Measurements from ENCODE around the gene TMED8.

GRCh38 chr14:76960008-76960283, 68.6 kb downstream of the IRF2BPL start:
- PRO-cap: no peak
CAGE:
- cytosol, long polyA plus RNA: no peak
- long polyA plus RNA: no peak
- nucleus, long polyA plus RNA: no peak

- PRO-cap: no peak
CAGE:
- cytosol, long polyA plus RNA: no peak
- long polyA plus RNA: no peak
- nucleus, long polyA plus RNA: no peak
These were observed 12.6 kb upstream of the IRF2BPL start for GRCh38 chr14:77041104-77041591.

DNA sequence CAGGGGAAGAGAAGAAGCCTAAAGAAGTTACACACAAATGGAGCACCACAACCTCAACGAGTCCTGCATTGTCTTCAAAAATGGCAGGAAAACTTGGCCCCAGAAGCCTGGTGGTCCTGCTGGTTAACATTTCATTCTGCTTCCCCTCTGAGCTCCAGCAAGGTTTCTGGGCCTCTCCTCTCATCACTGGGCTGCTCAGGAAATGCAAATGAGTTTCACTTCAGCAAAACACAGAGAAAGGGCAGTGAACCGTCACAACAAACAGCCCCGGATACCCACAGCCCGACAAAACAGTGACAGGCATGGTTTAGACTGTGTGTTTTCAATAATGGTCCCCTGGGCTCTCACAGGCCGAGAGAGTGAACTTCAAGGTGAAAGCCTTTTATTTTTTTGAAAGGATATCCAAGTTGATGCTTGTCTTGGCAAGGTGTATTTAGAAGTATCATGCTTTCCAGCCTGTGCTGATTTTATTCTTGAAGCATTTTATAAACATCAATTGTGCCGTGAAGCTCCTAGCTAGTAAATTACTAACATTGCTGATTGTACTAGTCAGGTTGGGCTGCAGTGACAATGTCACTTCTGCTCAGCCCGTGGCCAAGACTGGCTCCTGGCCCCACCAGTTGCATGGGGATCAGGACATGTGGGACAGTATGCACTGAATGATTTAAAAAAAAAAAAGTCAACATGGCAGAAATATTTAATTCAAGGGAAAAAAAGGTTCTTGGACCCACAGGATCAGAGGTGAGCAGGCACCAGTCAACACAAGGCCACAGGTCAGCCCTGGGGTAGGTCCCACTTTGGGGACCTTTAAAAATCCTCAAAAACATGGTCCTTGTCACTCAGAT, 20.0 kb downstream of the ZDHHC22 start:
- PRO-cap: no peak
CAGE:
- cytosol, long polyA plus RNA: no peak
- long polyA plus RNA: no peak
- nucleus, long polyA plus RNA: no peak

DNA sequence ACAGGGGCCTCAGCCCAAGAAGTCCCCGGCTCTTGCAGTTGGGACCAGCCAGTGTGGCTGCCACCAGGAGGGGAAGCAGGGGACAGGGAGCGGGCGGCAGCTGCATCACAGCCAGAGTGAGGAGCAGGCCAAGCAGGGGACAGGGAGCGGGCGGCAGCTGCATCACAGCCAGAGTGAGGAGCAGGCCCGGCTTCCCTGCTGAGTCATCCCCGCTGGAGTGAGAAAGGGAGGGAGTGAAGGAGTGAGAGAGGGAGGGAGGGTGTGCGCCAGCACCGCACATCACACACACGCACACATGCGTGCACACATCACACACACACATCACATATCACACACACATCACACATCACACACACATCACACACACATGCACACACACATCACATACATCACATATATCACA, 16.6 kb upstream of the ZDHHC22 start:
- PRO-cap: no peak
CAGE:
- cytosol, long polyA plus RNA: no peak
- long polyA plus RNA: no peak
- nucleus, long polyA plus RNA: no peak

GRCh38 chr14:77318022-77318432, 2.7 kb downstream of the POMT2 start:
- PRO-cap: no peak
CAGE:
- cytosol, long polyA plus RNA: no peak
- long polyA plus RNA: no peak
- nucleus, long polyA plus RNA: no peak

DNA sequence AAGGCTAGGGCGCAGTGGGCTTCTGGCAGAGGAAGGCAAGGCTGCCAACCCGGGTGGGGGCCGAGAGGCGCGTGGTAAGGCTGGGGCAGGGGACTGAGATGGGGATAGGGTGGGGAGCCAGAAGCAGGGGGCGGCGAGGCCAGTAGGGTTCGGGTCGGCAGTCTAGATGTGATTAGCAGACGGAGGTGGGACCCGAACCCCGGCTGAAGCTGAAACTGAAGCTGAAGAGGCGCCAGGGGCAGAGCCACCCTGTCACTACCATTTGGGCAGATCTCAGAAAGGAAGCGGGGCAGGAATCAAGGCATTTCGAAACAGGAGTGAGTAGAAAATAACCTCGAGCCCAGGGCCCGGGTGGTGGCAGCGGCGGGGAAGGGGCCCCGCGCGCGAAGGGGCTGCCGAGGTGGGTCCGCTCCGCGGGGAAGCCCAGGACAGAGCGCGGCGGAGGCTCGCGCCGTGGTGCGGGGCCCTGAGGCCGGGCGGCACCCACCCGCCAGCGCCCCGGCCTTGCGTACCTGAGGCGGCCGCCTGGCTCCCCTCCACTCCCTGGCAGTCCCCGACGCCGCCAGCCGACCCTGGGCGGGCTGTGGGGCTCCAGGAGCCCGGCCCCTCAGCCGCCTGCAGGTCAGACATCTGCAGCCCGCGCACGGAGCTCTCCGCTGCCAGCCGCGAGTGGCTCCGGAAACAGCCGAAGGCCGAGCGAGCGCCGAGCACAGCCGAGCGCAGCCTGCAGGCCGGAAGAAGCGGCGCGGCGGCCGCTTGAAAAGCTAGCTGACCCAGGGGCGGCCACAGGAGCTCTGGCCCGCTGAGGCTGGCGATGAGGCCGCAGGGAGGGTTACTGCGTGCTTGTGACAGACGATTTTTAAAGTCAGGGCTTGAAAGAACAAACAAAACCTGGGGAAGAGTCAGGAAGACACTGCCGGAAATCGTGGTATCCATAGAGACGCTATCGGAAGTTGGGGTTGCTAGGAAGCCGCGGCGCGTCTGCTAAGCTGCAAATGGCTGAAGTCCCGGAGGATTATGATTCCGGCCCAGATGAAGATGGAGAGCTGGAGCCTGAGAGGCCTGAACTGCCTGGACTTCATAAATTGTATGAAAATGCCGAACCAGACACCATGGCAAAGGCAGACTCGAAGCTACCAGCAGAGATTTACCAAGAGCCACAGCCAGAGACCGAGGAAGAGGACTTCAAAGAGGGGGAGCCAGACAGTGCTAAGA, at the start of gene TMED8:
Gene TMED8 (minus strand): TSS at position 671 of the 1,215 bp plus-strand sequence.
- PRO-cap: bidirectional peak, plus-strand start at position 662 of the sequence, minus-strand start at position 671 of the sequence
CAGE:
- cytosol, long polyA plus RNA: no peak
- long polyA plus RNA: no peak
- nucleus, long polyA plus RNA: no peak

DNA sequence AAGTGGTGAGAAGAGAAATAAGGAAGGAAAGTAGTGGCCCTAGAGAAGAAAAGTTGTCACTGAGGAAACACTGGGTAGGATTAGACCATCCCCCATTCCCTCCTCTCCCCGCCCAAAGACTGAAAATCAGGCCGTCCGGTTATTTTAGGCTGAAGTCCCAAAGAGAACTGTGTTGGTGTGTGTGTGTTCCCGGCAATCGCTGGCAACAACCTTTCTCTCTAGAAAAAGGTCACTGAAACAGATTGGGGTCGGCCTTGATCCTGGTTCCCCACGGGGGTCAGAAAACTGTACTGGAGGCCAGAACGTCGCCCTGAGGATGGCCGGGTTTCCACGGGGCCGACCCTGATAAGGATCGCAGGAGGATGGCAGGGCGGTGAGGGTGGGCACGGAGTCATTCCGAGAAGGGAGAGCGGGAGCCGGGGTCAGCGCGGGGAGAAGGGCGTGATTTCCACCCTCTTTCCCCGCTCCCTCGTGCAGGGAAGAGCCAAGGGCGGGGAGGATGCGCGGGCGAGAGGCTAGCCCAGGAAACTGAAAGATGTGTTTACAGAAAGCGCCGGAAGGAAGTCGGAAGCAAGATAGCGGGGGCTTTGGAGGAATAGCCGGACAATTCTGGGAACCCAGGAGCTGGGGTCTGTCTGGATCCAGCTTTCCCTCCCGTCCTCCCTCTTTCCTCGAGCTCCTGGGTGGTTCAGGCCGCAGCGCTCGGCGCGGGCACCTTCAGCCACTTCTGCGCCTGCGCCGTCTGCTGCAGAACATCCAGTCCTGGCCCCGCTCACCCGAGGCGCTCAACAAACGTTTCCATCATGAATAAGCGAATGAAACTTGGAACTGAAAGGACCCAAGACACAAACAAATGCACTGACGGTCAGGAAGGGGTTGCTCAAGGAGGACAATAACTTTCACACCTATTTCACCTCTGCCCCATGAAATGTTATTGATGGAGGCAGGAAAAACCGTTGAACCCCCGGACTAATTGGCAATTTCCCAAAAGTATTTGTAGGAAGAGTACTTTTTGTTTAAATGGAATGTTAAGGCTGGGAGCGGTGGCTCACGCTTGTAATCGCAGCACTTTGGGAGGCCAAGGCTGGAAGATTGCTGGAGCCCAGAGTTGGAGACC, 25.4 kb upstream of the SPTLC2 start:
- PRO-cap: no peak
CAGE:
- cytosol, long polyA plus RNA: no peak
- long polyA plus RNA: no peak
- nucleus, long polyA plus RNA: no peak

DNA sequence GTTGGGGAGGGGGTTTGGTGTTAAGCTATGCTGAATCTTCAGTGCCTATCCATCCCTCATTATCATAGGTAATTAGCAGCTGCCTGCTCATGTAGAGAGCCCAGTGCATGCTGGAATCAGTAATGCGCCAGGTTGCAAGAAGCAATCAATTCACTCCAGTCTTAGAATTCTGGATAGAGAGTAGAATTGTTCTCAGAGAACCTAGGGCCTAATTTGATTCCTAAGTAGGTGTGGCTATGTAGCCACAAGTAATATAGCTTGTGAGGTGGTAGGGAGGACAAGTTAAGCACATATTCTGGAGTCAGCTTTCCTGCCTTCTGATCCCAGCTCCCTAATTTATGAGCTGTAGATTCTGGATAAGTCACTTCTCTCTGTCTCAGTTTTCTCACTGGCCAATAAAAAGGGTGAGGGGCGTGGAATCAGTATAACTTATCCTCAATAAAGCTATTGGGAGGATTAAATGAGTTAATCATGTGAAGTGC, 2.9 kb upstream of the SNW1 start:
- PRO-cap: no peak
CAGE:
- cytosol, long polyA plus RNA: no peak
- long polyA plus RNA: no peak
- nucleus, long polyA plus RNA: no peak

DNA sequence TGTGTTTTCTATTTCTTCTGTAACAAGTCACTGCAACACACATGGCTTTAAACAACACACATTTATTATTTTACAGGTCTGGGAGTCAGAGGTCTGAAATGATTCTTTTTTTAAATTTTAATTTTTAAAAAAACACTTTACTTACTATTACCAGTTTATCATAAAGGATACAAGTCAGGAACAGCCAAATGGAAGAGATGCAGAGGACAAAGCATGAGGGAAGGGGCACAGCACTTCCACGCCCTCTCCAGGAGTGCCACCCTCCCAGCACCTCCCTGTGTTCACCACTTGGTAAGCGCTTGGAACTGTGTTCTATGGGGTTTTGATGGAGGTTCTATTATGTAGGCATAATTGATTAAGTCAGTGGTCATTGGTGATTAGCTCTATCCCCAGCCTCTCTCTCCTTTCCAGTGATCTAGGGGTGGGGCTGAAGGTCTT, 69.7 kb upstream of the NRXN3 start:
- PRO-cap: no peak
CAGE:
- cytosol, long polyA plus RNA: no peak
- long polyA plus RNA: no peak
- nucleus, long polyA plus RNA: no peak

DNA sequence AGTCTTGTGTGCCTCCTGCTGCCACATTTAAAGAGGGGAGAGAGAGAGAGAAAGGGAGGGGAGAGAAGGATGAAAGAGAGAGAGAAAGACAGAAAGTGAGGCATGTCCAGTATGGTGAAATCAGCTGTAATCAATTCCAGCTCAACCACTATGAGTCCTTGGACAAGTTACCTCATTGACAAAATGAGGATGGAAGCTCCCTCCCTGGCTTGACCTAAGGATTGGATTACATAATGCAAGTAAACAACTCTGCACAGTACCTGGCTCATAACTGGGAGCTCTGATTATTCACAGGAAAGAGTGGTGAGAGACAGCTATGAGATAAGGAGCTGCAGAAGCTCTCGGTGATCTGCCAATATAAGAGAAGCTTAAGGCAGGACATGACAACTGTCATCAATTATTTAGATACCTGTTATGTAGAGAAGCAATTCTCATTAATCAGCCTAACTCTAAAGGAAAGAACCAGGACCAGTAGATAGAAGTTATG, 791.7 kb downstream of the DIO2 start:
- PRO-cap: bidirectional peak, plus-strand start at position 287 of the sequence, minus-strand start at position 153 of the sequence
CAGE:
- cytosol, long polyA plus RNA: no peak
- long polyA plus RNA: no peak
- nucleus, long polyA plus RNA: no peak

GRCh38 chr14:79861340-79862544, 349.6 kb downstream of the DIO2 start:
- PRO-cap: no peak
CAGE:
- cytosol, long polyA plus RNA: no peak
- long polyA plus RNA: no peak
- nucleus, long polyA plus RNA: no peak

- PRO-cap: no peak
CAGE:
- cytosol, long polyA plus RNA: no peak
- long polyA plus RNA: no peak
- nucleus, long polyA plus RNA: no peak
These were observed 99.7 kb upstream of the DIO2 start for GRCh38 chr14:80310981-80311422.

GRCh38 chr14:81164152-81164653, 56.6 kb downstream of the GTF2A1 start:
- PRO-cap: no peak
CAGE:
- cytosol, long polyA plus RNA: no peak
- long polyA plus RNA: no peak
- nucleus, long polyA plus RNA: no peak

DNA sequence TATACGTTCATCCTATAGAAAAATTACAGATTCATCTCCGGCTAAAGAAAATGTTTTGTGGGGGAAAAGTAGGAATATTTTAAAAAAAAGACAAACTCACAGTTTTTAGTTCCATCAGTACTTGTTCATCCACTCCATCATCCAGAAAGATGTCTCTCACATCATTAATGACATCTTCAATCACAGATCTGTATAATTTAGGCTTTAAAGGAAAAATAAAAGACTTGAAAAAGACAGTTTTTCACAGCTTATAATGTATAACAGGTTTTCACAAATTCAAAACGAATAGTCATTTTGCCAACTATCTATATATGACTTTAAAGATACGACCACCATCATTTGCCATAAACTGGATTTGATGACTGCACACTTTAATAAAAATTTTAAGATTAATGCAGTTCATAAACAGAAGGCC, 4.4 kb downstream of the GTF2A1 start:
- PRO-cap: no peak
CAGE:
- cytosol, long polyA plus RNA: no peak
- long polyA plus RNA: no peak
- nucleus, long polyA plus RNA: no peak

GRCh38 chr14:81303165-81303887, 82.6 kb upstream of the GTF2A1 start:
- PRO-cap: no peak
CAGE:
- cytosol, long polyA plus RNA: no peak
- long polyA plus RNA: no peak
- nucleus, long polyA plus RNA: no peak

- PRO-cap: no peak
CAGE:
- cytosol, long polyA plus RNA: no peak
- long polyA plus RNA: no peak
- nucleus, long polyA plus RNA: no peak
These were observed 1358.6 kb upstream of the FLRT2 start for GRCh38 chr14:84171368-84171696.

- PRO-cap: no peak
CAGE:
- cytosol, long polyA plus RNA: no peak
- long polyA plus RNA: no peak
- nucleus, long polyA plus RNA: no peak
These were observed 805 bp upstream of the FLRT2 start for GRCh38 chr14:85528907-85529771.

DNA sequence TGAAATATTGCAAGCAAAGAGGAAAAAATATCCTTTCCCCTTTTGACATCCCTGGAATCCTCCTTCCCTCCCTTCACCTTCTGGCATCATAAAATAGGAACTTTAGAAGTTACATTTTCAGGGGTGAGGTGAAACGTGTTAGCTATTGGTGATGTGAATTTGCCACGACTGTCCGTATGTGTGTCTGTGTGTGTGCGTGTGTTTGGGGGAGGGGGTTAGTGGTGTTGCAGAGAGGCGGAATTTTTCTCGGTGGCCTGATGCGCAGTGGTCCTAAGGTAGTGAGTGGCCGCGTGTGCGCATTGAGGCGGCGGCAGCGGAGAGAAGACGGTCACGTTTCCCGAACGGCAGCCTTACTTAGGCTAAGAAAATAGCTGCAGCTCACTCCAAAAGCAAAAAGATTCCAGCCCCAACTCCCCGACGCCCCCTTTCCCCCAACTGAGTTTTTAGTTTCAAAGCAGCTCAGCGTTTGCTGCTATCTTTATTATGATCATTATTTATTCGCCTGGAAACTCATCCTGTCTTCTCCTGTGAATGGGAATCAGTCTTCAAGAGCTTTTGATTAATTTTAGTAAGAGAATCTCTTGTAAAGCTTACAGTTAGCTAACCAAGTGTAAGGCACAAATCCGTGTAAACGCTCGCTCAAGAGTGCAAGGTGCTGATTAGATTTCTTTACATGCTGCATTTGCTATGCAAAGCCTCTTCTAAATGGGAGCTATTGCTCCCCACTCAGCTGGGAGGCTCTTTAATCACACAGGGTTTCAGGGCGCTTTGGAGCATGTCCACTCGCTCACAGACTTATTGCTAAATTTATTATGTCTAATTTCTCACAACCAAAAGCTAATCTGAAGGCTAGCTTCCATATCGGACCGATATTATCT, 4.7 kb downstream of the FLRT2 start:
- PRO-cap: no peak
CAGE:
- cytosol, long polyA plus RNA: no peak
- long polyA plus RNA: no peak
- nucleus, long polyA plus RNA: no peak

GRCh38 chr14:85599797-85600599, 70.1 kb downstream of the FLRT2 start:
- PRO-cap: no peak
CAGE:
- cytosol, long polyA plus RNA: no peak
- long polyA plus RNA: no peak
- nucleus, long polyA plus RNA: no peak

GRCh38 chr14:85735046-85735357, 205.1 kb downstream of the FLRT2 start:
- PRO-cap: no peak
CAGE:
- cytosol, long polyA plus RNA: no peak
- long polyA plus RNA: no peak
- nucleus, long polyA plus RNA: no peak

Measured in A549 (cell line).